ENCODE measurements around a stretch of chr15.

- PRO-cap = no peak
Observed at GRCh38 chr15:70078561-70079667, 18.8 kb downstream of the TLE3 start.

GRCh38 chr15:70093076-70094163, 4.3 kb downstream of the TLE3 start:
- PRO-cap = no peak

DNA sequence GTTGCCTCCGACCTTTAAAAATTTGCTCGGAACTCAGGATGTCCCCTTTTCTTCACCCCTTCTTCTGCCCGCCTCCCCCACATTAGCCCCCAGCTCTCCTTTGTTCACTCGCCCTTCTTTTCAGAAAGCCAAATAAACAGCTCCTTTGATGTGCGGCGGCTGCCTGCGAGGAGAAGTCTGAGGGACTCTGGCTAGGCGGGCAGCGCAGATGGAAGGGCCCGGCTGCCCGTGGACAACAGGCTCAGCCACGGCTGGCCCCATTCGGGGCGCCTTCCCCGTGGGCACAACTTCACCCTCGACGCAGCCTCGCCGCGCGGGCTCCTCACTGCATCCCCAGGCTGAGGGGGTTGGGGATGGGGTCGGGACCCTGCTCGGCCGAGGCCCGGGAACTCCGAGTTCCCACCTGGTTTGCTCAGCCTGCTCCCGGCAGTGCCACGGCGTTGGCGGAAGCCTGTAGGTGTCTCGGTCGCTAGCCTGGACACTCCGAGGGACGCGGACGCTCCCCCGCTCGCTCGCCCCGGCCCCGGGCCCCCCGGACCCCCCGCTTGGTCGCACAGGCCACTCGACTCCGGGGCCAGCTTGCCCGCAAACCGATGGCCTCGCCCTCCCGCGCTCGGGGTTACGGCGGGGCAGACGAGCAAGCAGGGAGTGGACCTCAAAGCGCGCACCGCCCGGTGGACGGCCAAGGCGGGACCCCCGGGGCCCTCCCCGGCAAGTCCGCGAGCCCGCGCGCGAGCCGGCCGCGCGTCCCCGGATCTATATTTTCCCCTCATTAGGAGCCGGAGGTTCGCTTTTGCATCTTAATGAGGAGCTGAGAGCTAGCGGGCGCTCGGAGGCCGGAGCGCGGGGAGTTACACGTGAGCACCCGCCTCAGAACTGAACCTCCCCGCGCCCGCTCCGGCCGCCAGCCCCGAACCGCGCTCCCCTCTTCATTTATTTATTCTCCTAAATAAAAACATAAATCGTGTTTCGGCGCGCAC, 1.1 kb upstream of the TLE3 start:
- PRO-cap = unidirectional peak, plus-strand start at position 429 of the sequence; unidirectional peak, plus-strand start at position 466 of the sequence; unidirectional peak, minus-strand start at position 774 of the sequence

GRCh38 chr15:70099473-70099690, 1.7 kb upstream of the TLE3 start:
- PRO-cap = bidirectional peak, plus-strand start at chr15:70099811, minus-strand start at chr15:70099540

DNA sequence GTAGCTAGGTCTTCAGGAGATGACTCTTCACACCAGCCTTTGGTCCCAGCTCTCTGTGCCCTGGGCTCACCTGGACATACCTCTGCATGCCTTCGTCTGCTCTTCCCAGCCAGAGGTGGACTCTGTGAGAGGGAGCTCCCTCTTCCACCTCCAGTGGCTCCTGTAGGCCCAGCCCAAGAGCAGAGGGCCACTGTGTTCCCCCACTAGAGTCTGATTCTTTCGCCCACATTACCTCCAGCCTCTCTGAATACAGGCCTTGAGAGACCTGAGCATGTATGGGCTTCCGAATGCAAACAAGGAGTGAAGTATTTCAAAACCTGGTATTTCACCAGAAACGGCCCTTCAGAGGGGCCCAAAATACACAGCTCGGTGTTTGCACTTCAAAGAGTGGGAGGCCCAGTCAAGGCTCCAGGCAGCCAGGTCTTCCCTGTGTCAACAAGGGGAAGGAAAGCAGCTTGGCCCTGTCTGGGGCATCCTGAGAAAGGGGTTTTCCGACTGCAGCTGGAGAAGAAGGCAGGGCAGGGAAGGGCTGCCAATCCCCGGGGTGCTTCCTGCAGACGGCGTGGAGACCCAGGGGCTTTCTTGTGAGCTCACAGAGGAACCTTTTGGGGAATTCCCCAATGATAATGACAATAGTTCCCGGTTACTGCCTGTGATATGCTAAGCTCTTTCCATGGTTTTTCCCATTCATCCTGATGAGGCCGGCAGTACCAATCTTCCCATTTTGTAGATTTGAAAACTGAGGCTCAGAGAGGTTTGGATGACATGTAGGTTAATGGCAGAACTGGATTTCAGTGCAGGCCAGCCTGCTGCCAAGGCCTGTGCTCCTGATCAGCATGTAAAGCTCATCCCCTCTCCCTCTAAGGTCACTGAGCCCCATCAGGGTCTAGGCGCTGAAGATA, 42.8 kb upstream of the TLE3 start:
- PRO-cap = no peak

- PRO-cap = no peak
Observed at GRCh38 chr15:70245189-70245633, 147.5 kb upstream of the TLE3 start.

DNA sequence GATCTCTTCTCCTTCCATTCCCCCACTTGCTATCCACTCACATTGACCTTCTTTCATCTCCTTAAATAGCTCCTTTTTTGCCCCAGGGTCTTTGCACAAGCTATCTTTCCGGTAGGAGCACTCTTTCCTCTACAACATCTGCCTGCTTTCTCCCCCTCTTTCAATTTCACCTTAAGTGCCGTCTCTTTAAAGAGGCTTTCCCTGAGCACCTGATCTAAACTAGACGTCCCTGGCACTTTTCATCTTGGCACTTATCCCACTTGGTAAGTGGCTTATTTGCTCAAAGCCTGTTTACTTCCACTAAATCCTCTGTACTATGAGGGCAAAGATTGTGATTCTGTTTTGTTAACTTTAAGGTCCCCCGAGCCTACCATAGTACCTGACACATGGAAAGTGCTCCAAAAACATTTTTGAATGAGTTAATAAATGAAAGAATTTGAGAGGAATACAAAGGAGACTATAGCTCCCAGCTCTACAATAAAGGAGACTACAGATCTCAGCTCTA, 323.4 kb upstream of the TLE3 start:
- PRO-cap = no peak

- PRO-cap = no peak
Observed at GRCh38 chr15:70435187-70435752, 328.1 kb downstream of the UACA start.

DNA sequence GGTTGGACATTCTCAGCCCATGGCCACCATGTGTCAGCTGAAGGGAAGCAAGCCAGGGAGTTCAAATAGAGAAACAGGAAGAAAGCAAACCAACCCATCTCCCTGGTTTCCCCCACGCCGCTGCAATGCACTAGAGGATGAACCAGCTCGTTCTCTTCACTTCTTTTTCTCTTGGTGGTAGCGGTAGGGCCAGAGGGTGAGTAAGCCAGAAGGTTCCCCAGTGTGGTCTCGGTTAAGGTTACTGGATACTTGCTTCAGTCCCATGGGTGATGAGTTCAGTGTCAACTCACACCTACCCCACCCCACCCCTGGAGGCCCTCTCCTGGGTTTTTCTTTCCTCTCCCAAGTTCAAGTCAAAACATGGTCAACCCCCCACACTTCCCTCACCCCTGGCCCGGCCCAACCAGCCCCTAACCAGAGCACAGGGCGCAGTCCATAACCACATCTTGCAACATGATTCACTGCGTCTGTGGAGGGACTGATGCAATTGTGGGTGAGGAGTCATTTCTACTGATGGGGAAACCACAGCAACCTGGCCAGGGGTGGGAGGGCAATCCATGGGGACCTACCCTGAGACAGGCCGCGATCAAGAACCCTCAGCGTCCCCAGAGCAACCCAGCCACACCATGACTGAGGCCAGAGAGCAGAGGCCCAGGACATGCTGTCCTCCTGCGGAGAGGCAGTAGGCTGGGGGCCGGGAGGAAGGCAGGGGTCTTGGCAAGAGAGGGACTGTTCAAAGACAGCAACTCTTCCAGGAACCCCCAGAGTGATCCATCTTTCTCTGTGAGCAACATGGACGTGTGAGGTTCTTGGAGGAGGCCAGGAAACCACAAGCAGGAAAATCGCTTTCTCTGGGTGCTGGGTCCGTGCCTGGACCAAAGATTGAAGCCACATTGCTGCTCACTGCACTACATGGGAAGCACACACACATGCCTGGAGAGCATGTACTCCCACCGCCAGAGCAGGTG, 276.6 kb downstream of the UACA start:
- PRO-cap = no peak

DNA sequence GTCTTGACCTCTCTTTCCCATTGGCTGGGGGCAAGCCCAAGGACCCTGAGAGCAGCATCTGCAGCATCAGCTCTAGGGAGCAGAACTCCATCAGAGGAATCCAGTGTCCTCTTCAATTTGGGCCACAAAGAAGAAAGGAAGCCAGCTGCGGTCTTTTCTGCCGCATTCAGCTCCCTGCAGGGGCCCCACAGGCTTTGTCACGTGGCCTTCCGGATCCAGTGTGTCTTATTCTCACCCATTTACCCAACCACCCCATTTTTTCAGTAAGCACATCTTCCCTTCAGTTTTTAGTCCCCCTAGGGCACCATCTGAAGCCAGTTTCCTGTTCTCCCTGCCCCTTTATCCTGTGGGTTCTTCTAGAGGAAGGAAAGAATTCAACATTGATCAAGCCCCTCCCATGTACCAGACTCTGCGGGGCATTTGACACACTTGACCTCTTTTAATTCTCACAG, 227.7 kb downstream of the UACA start:
- PRO-cap = no peak

- PRO-cap = no peak
Observed at GRCh38 chr15:70586519-70586815, 176.9 kb downstream of the UACA start.

GRCh38 chr15:70750117-70751059, 13.0 kb downstream of the UACA start:
- PRO-cap = no peak

GRCh38 chr15:70775229-70775731, 11.9 kb upstream of the UACA start:
- PRO-cap = no peak

- PRO-cap = no peak
Observed at GRCh38 chr15:70829849-70830228, 24.1 kb downstream of the LARP6 start.

- PRO-cap = no peak
Observed at GRCh38 chr15:70858986-70859328, 5.0 kb upstream of the LARP6 start.

GRCh38 chr15:70859346-70859720, 5.4 kb upstream of the LARP6 start:
- PRO-cap = no peak

GRCh38 chr15:71080472-71081116, 34.7 kb upstream of the THSD4 start:
- PRO-cap = no peak

DNA sequence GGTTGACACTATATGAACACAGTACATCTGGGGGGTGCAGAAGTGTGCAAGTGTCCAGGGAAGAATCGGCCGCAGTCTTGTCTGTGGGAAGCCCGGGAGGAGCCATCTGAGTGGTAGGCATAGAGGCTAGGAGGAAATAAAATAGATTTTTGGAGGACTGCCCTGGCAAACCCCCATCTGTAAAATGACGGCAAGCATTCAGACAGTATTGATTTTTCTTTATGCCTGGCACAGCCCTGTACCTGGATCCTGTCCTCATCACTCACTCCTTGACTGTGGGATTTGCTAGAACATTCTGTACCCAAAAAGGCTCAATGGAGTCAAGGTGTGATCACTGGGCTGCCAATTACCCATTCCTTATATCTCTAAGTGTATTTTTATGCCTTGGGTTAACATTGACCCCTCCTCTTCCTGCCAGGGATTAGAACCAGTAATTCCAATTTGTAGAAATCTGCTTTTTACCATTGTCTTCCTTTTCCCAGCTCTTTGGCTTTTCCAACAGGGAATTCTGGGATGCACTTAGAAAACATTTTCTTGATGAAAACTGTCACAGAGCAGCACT, 31.4 kb downstream of the THSD4 start:
- PRO-cap = no peak

DNA sequence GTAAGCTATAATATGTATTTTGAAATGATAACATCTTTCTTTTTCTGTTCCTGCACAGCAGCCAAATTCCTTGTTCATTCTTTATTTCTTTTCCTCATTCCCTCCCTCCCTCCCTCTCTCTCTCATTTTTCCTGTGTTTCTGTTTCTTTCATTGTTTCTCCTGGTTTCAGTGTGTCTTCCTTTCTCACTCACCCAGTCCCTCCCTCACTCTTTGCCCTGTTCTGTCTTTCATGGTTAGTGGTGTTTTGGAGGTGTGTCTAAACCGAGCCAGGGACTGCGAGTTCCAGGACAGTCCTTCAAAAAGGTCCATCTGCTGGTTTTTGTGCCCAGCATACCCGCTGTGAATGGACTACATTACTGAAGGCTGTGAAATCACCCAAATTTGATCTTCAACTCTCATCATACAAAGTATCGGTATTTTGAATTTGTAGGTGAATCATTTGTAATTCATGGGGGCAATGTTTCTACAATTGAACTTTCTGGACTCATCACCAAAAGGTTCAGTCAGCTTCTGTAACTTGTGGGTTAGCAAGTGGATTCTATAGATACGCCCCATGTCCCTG, 165.3 kb downstream of the THSD4 start:
- PRO-cap = no peak

DNA sequence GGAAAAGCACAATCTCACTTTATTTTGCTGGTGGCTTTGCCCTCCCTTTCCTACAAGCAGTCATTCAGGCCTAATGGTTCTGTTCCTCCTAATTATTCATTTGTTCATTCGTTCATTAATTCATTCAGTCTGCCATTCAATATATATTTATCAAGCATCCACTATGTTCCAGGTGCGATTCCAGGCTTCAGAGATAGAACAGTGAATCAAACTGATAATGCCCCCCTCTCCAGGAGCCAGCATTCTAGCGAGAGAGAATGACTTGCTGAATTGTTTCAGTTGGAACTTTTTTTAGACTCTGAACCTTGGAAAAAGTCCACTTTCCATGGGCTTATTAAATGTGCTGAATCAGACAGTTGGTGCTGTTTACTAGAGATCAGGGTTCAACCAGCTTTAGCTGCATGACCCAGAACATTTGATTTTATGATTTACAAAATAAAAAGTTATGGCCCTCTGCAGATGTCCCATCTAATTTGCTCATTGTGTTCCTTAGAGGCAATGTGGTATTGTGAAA, 213.1 kb downstream of the THSD4 start:
- PRO-cap = no peak